Trachea (tissue), 1 donor: ENCODE measurements around a stretch of chr21.

DNA sequence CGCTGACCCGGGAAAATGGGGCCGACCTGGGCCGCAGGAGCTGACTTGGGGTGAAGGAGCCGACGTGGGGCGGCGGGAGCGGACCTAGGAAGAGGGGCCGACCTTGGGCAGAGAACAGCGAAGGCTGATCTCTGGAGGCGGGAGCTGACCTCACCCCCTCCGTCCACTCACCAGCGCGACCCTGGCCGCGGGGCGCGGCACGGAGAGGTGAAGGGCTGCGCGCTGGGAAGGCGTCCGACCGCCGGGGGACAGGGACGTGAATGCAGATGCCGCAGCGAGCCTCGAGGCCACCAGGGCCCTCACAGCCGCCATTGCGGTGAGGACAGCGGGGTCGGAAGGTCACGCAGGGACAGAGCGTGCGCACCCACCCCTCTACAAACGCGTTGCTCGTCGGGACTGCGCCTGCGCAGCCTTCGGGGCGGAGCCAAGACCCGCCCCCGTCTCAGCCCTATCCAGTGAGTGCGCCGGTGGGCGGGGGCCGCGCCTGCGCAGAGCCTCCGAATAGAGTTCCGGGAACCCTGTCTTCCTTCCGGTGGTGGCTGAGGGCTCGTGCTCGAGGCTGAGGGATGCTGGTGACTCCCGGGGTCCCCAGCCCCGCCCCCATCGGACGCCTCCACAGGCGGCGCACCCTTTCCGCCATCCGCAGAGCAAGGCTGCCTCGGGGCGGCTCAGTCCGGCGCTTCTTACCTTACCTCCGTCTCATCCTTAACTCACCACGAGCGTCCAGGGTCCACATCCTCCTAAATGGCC, 5393.2 kb upstream of the TPTE start:
- PRO-cap = no peak

GRCh38 chr21:5553413-5553822, 4968.0 kb upstream of the TPTE start:
- PRO-cap = no peak

DNA sequence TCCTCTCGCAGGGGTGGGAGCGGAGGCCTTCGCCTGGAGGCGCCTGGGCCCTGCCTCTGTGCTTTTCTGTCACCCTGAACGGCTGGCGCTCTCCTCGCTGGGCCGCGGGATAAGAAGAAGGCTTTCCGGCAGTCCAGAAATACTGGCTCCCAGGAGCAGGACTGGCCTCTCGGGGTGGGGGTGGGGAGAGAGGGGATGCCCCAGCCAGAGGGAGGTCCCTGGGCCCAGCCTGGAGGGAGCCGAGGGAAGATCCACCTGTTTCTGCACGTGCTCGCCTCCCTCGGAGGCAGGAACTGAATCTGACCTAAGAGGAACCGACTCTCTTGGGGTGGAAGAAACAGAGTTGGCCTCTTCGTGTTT, 4394.2 kb upstream of the TPTE start:
- PRO-cap = no peak

- PRO-cap = no peak
Observed at GRCh38 chr21:6852887-6853117, 3668.6 kb upstream of the TPTE start.

- PRO-cap = no peak
Observed at GRCh38 chr21:9837680-9838246, 683.6 kb upstream of the TPTE start.

DNA sequence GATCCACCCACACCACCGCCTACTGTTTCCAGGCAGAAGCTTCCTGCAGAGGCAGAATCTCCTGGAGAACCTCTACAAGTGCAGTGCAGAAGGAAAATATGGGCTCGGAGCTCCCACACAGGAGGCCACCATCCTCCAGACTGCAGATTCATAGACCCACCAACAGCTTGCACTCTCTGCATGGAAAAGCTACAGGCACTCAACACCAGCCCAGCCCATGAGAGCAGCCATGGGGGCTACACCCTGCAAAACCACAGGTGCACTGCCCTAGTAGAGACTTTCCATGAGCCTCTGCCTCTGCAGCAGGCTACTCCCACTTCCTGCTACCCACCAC, 284.1 kb downstream of the POTED start:
- PRO-cap = no peak

GRCh38 chr21:14522666-14523856, 23.1 kb downstream of the SAMSN1 start:
- PRO-cap = no peak

DNA sequence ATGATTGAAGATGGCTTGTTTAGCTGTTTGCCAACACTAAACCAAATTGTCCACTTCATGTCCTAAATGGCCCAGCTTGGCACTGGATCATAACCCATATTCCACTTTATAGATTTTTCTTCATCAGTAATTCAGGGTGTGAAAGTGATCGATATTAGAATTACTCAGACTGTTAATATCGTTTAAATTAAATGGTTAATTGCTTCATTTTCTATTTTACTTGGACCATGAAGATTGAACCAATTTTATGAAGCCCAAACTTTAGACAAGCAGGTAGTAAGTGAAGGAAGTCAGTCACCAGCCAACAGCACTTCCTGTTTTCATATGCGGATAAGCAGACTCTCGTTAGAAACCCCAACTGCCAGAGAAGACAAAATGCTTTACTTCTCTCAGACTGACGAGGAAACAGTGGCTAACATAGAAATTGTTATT, 129.5 kb upstream of the SAMSN1 start:
- PRO-cap = no peak

- PRO-cap = bidirectional peak, plus-strand start at chr21:15059237, minus-strand start at chr21:15059117
Observed at GRCh38 chr21:15059038-15059839, 5.6 kb downstream of the NRIP1 start.

DNA sequence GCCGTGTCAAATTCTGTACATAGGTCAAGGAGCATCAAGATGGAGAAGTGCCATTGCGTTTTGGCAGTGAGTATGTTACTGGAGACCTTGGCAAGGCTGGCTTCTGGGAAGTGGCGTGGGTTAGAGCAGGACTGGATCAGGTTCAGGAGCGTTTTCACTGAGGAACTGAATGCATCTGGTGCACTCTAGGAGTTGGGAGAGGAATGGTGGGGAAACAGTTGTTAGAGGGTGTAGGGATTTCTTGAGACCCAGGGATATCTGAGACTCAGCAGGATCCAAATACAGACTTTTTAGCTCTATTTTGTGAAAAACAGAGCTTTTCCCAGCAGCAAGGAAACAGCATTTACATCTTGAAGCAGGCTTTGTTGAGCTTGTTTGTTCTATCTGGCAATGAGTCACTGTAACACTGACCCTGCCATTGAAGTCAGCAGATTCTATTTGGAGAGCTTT, 56.8 kb upstream of the NRIP1 start:
- PRO-cap = no peak

DNA sequence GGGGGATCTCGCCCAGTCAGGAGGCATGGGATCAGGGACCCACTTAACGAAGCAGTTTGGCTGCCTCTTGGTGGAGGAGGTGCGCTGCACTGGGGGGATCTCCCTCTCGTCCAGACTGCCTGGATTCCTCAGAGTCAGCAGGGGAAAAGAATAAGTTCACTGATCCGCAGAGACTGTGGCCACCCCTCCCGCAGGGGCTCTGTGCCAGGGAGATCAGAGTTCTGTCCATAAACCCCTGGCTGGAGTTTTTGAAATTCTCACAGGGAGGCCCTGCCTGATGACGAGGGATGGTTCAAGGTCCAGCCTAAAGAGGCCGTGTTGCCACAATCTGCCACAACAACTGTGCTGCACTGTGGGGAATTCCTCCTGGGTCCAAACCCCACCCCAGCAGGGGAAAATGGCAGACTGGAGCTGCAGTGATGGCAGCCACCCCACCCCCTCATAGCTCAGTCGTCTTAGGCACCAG, 273.9 kb upstream of the USP25 start:
- PRO-cap = no peak

DNA sequence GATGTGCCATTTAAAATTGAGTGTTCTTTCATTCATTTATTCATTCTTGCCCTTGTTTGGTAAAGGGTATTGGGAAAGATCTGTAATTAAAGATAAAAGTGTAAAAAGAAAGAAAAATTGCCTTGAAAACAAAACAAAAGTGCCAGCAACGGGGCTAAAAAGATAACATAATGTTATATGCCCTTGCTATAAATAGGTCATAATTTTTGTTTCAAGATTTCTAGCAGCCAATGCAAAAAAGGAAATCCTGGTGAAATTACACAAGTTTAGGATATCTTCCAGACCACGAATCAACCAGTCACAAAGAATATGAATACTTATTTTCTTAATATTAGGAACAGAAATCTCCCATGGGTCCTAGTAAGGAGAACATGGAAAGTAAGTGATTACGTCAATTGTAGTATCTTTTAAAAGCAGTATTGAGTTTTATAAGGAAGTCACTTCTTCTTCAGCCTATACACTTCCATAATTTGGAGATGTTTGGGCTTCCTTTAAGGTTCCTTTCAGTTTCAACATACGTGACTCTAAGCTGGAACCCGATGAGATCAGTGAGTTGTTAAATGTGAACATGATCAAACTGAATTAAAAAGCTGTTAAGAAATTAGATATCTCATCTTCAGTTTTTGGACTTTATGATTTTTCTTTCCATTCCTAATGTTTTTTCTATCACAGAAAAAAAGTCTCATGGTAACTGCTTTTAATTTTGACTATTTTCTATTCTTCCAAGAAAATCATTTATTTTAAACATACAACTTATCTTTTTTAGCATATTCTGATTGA, 534.5 kb downstream of the USP25 start:
- PRO-cap = no peak

DNA sequence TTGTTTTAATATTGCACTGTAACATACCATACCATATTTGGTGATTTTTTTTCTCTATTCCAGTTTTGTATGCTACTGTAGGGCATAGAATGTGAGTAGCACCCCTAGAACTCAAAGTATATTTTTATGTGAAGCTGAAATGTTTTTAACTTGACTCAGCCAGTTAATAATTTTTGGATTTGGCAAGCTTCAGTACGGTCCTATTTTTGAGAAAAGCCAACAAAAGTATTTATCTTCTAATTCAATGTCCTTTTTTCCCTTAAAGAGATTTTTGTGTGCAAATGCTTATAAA, 593.8 kb downstream of the USP25 start:
- PRO-cap = no peak

DNA sequence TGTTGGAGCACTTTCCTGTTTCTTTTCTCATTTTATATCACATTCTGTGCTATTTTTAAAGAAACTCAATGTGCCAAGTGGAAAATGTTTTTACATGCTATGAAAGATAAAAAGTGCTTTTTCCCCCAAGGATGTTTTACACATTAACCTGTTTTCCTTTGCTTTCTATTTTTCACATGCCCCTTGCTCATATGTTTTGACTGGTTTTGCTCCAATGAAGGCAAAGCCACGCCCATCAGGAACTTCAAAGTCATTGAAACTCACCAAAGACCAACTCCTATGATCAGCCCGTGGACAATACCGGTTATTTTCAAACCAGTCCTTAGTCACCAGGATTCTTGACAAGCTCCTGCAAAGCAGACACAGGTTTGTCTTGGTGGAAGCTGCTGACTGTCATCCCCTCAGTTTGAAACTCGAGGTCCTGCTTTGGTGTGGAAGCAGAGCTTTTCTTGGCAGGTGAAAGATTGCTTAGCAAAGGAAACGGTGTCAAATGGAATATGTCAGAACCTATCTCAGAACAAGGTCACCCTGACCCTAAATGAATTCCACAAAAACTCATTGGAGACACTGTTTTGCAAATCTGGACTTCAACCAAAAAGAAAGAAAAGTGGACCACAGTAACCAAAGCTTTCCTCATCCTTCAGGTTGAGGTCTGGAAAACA, 384.7 kb upstream of the CXADR start:
- PRO-cap = no peak

DNA sequence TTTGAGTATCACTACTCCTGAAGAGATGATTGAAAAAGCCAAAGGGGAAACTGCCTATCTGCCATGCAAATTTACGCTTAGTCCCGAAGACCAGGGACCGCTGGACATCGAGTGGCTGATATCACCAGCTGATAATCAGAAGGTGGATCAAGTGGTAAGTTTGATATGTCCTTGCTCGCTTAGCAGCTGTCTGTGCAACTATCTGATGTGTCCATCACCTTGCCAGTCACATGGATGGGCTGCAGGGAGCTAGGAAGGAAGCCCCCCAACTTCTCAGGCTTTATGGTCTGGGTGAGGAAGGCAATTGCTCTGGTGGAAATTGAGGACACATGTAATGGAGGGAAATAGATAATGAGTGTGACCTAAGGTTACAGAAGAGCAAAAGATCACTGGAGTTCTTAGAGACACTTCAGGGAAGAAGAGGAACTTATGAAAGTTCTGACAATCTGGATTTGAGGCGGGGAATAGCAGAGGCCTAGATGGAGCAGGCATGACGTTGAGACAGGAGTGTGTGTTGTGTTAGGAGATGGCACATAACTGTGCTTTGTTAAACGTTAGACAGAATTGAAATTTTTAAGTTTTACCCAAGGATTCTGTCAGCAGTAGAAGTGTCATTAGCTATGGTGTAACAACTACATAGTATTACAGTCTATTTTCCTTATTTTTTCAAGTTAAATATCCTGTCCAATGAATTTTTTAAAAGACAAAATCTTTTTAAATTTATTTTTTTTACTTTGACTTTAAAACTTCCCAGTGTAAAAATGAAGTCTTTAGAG, 34.4 kb downstream of the CXADR start:
- PRO-cap = no peak

GRCh38 chr21:17610680-17611835, 1.6 kb downstream of the BTG3 start:
- PRO-cap = unidirectional peak, plus-strand start at chr21:17610965; bidirectional peak, plus-strand start at chr21:17611696, minus-strand start at chr21:17611665

DNA sequence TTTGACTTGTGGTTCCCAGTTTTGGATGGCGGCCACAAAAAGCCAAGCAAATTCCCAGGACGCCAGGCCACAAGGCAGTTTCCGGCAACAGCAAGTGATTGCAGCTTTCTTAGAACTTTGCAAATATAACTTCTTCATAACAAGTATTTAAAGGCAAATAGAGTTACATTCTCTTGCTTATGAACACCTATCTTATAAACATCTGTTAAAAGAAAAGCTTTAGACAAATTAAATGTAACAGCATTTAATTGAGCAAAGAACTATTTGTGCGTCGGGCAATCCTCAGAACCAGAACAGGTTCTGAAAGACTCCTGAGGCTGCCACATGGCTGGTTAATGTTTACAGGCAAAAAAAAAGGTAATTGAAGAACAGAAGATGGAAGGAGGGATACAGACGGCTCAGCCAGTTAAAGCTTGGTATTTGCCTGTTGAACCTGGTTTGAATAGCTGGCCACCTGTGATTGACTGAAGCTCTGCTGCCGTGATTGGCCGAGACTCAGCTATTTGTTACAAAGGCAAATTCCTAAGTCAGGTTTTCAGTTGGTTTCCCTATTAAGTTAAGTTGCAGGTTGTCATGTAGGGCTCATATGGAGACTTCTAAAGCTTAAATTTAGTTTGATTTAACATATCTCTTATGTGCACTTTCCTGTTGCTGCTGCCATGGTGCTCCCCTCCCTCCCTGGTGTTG, 80.7 kb downstream of the C21orf91 start:
- PRO-cap = no peak

GRCh38 chr21:17784651-17785375, 34.3 kb downstream of the C21orf91 start:
- PRO-cap = no peak

DNA sequence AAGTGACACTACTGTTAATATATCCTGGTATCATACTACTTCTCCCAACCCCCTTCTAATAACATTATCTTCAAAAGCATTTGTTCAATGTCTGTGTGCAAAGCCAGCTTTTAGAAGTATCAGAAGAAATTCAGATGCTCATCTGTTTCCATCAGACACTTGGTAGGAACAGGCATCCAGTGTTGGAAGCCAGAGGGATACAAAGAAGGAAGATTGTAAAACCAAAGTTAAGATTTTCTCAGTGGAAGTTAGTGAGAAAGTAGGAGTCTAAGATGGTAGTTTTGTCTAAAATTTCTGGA, 139.2 kb upstream of the C21orf91 start:
- PRO-cap = no peak

- PRO-cap = no peak
Observed at GRCh38 chr21:18661231-18661430, 257.5 kb upstream of the TMPRSS15 start.